Anterior vena cava (tissue), 1 donor: ENCODE measurements around the genes GSTCD and LEF1.

DNA sequence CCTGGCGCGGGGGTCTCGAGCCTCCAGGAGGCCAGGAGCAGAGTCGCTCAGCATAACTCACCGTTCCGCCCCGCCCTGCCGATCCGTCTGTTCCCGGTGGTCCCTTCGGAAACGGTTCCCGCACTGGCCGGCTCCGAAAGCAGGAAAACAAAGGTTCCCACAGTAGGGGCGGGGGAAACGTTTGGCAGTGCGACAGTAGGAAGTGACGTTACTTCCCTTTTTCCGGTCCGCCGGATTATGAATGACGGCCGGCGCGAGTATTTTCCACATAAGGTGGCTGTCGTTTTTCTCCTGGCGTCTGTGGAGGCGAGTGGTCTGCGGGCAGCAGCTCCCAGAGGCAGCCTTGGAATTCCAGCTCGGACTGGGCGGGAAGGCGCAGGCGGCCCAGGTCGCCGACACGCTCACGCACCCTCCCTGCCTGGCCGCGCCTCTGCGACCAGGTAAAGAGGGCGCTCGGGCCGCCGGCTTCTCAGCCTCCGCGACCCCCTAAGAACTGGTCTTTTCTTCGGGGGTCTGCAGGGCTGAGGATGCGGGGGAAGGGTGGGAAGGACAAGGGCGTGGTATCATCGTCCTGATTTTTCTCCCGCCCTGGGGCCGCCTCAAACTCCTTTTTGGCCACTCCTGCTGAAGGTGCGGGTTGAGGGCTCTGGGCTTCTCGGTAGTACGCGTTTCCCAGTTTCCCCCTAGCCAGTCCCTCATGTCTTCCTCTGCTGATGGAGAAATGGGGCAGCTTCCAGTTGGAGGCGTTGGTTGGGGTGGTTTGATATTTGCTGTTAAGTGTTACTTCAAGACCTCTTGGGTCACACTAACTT lies at the start of gene GSTCD:
Gene GSTCD (plus strand): TSS at position 208 of the 812 bp plus-strand sequence.
- PRO-cap, result bidirectional peak, plus-strand start at position 301 of the sequence, minus-strand start at position 85 of the sequence

DNA sequence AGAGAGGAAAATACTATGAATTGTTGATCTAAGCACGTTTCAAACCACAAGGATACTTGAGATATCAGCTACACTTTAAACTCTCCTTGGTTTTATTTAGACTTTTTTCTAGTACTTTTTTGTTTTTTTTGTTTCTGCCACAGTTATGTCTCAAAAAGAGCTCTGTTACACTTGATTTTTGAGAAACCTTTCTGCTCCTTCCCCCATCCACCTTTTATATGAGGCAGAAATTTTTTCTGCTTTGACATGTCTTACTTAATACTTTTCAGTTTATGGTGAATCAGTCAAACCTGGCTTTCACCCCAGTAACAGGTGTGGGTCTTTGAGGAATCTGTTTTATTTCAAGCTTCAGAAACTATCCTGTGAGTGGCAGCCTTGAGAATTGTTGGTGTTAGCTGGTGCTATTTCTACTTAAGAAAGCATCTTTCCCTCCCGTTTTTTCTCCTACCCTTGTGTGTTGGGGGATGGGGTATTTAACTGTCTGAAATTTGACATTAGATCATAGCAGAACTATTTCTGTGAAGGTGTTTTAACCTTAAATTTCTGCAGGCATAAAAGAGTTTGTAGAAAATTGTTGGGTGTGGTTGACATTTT lies 2.1 kb downstream of the NPNT start:
- PRO-cap, result no peak

DNA sequence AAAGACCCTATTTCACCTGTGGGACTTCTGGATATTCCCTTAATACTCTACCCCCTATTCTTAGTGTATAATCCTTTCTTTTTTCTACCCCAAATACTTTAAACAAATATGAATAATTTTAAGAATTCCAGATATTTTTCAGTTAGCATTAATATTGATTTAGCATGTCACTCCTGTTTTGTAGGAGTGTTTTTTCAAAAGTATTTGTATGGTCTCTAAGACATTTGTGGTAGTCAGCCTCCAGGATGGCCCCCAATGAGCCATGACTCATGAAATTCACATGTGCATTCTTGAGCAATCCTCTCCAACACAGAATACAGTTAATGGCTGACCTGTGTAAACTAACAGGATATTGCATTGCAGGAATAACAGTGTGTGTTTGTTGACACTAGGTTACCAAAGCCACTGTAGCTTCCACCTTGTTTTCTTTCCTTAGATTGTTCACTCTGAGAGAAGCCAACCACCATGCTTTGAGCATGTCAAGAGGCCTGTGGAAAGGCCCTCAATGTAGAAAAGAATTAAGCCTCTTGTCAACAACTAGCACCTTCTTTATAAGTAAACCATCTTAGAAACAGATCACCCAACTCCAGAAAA lies 28.7 kb downstream of the TBCK start:
- PRO-cap, result no peak

DNA sequence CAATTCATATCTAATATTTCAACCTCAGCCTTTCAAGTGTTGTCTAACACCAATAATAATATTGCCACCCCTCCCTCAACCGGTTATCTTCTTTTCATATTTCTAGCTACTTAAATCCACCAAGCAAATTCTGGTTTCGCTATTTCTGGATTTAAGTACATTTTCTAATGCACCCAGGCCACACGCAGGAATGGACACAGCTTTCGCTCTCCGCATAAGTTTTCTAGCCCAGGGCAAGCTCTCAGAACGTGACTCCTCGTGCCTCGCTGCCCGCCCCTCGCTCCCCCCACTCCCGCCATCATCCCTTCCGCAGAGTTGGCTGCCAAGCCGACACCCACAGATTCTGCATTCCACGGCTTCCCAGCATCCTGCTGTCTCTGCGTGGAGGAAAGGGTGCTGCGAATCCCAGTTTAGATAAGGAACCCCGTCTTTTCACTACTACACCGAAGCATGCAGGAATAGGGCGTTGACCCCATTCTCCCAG lies 672 bp upstream of the CYP2U1 start:
- PRO-cap, result no peak

- PRO-cap, result no peak
These were observed 2.6 kb downstream of the HADH start for GRCh38 chr4:107992264-107992682.

GRCh38 chr4:108014282-108014634 lies 24.6 kb downstream of the HADH start:
- PRO-cap, result no peak

DNA sequence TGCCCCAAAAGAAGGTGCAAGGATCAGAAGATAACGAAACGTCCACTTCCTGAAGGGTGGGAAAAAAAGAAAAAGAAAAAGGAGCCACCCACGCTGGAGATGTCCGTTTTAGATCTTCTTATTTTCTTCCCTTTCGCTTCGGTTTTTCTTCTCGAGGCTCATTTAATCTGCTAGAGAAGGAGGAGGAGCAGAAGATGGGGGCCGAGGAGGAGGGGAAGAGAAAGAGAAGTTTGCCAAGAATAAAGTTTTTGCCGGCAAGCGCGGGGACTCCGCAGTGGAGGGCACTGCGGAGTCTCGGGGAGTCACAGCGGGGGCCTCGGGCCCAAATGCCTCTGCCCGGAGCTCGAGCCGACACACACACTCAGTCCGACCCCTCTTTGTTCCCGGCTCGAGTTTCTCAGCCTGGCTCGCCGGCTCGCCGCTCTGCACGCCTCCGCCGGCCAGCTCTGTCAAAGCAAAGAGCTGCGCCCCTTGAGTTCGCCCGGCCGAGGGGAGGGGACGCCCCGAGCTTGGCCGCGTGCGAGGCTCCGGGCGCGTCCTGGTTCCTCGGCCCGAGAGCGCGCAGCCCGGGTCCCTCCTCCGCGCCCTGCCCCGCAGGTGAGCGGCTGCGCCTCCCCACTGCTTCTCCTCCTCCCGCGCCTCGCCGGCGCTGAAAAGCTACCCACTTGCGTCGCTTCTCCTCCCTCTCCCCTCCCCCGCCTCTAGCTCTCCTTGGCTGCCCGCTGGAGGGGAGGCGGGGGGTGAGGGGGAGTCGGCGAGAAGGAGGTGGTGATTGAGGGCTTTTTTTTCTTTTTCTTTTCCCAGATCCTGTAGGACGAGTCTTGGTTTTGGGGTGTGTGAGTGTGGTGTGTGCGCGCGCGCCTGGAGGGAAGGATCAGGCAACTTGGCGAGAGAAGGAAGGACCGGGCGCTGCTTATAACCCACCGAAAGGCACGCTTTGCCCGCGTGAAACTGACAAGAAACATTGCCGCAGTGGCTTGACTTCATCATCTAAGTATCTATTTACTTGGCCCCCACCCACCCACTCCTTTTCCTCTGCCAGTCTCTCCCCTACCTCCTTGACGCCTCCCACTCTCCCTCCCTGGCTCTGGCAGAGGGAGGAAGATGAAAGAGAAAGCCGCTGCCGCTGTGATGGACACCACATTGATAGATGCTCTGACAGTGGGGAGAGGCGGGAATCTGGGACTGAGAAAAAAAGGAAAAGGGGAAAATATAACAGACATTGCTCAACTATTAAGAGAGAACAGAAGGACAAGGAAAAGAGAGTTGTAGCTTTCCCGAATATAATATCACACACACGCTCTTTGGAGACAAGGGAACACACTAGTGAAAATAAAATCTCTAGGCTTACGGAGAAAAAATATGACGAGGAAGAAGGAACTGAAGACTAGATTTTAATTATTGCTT lies at the start of gene LEF1:
Gene LEF1 (minus strand): TSS at position 627 of the 1,407 bp plus-strand sequence.
- PRO-cap, result unidirectional peak, minus-strand start at position 421 of the sequence; unidirectional peak, minus-strand start at position 448 of the sequence; unidirectional peak, minus-strand start at position 627 of the sequence

DNA sequence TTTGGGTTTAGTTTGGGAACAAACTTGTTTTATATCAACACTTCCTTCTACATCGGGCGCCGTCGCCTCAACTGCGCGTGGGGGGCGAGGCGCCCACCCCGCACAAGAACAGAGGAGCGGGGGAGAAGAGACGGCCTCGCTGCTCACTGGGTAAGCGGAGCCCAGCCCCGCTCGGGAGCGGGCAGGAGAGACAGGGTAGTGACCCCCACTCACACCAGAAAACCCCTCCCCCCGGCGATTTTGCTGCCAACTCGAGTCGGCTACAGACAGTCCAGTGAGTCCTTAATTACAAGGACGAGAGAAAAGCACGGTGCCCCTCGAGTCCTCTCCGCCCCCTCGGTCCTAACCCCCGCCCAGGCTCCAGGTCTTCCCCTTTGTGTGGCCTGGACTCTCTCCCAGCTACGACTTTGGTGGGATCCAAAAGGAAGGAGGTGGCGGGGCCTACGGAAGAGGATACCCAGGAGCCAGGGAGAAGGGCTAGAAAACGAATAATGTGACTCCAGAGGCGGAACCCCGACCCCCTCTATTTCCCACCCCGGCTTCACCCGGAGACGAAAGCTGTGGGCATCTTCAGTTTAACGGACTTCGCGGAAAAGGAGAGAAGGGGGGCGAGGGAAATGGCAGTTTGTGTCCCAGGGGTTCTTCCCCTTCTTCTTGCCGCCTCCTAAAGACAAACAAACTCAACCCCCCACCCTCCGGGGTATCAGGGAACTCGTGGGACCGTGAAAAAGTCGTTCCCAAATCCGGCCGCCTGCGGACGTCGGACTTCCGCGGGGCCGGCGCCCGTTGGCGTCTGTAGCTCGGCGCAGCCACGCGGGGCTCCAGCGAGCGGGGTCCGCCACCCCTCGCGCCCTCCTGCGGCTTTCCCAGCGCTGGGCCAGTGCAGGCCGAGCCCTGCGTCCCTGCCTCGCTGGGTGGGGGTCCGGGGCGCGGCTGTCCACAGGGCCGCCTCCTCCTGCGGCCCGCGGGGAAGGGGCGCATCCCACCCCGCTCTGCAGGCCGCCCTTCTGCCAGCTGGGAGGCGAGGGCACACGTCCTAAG lies 3.4 kb upstream of the LEF1 start:
- PRO-cap, result no peak

- PRO-cap, result no peak
These were observed 187.0 kb upstream of the LEF1 start for GRCh38 chr4:108355602-108356231.

- PRO-cap, result no peak
These were observed 4.3 kb downstream of the RPL34 start for GRCh38 chr4:108624348-108625461.

GRCh38 chr4:108878014-108878281 lies 115.1 kb upstream of the ETNPPL start:
- PRO-cap, result no peak

- PRO-cap, result no peak
These were observed 53.2 kb downstream of the CASP6 start for GRCh38 chr4:109650056-109650393.

DNA sequence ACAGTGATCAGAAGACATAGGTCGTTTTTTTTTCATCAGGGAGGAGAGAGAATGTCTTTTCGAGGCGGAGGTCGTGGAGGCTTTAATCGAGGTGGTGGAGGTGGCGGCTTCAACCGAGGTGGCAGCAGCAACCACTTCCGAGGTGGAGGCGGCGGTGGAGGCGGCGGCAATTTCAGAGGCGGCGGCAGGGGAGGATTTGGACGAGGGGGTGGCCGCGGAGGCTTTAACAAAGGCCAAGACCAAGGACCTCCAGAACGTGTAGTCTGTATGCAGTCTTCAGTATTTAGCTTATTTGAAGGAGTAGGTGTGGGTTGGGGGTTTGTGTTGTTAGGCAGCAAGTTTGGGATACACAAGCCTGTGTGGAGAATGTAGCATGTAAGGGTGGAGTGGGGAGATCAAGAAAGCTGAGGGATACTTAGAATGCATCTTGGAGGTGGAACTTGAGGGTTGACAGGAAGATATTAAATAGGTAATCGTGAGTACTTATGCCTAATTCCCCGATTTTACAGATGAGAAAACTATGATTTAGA lies 617 bp downstream of the GAR1 start:
- PRO-cap, result no peak

DNA sequence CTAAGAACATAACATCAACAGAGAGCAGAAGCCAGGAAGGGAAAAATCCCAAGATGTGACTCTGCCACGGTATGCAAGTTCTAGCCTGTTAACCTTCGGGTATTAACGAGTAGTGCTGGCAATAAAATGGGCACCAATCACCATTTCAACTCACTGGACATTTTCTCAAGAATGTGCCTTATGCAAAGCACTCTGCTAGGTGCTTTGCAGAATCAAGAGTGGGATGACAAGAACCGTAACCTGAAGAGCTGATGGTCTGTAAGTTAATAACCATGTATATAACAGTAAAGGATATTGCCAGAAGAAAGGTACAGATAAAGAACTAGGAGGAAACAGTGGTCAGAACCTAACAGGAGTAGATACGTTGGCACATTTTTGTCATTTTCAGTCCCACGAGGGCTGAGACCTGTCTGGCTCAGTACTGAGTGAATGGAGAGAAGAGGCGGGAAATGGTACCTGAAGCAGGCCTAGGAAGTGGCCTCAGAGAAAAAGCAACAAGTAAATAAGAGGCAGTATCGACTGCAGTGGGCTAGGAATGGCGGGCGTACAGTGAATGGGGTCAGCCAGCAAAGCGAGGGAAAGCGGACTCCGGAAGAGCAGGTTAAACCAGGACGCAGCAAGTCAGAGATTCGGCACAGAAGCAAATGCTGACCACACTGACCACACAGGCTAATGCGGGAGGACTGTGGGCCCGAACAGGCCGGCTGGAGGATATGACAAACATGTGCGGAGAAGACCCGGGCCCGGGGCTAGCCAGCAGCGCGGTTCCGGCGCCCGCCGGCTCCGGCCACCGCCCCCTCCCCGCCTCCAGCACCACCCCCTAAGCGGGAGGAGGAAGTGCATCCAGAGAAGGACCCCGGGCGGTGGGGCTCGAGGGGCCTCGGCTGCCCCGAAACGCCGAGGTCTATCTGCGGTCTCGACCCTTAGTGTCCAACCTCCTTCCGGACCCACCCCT lies 2.5 kb downstream of the ELOVL6 start:
- PRO-cap, result bidirectional peak, plus-strand start at position 823 of the sequence, minus-strand start at position 809 of the sequence

- PRO-cap, result no peak
These were observed 110.9 kb upstream of the ENPEP start for GRCh38 chr4:110364975-110365633.

GRCh38 chr4:110615271-110616619 lies 7.1 kb downstream of the PITX2 start:
- PRO-cap, result no peak

GRCh38 chr4:110876715-110877290 lies 253.9 kb upstream of the PITX2 start:
- PRO-cap, result no peak

- PRO-cap, result unidirectional peak, minus-strand start at chr4:112147895
These were observed 2.5 kb downstream of the FAM241A start for GRCh38 chr4:112147535-112148310.

GRCh38 chr4:112230699-112231182 lies 846 bp upstream of the AP1AR start:
- PRO-cap, result no peak

DNA sequence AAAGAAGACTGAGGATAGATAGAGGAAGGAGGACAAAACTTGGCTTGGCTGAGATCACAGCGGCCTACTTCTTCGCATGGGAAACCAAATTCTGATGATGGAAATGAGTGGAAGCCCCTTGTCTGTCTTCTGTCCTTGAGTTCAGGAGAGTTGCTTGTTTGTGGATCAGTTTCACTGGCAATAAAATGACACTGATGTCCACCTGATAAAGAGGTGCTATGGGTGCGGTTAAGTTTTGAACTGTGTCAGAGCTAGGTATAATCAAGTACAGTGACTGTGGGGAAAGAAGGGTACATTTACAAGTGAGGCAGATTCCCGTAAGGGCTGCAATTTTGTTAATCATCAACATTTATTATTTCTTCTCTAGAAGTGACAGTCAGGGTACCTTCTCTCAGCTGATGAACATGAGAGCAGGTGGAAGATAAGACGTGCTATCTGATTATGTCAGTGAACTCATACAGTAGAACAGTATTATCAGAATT lies 1.9 kb upstream of the TIFA start:
- PRO-cap, result no peak